Skeletal muscle cell (primary cell): ENCODE measurements around the genes TXLNA, LCK and MARCKSL1.

GRCh38 chr1:31789283-31789690, 25.1 kb upstream of the ADGRB2 start:
- RRBS = no CpG with 5 or more reads among the region's 20 CpGs

DNA sequence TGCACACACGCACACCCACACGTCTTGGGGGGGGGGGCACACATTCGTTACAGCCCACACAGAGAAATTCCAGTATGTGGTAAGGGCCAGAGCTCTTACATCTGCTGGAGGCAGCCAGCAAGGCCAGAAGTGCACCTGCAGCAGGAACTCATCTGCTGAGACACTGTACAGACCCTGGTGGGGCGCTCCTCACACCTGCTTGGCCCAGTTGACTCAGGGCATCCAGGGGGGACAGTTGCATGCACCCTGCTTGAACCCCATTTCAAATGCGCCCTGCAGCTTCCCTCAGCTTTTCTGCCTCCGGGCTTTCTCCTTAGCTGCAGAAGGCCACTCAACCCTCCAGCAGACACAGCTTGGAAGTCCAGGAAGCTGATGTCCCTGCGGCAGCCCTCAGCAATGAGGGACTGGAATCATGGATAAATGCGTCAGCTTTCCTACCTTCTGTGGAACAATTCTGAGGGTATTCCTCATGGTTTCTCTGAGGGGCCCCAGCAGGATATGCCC, 32.9 kb upstream of the SPOCD1 start:
- RRBS = no CpG with 5 or more reads among the region's 8 CpGs

DNA sequence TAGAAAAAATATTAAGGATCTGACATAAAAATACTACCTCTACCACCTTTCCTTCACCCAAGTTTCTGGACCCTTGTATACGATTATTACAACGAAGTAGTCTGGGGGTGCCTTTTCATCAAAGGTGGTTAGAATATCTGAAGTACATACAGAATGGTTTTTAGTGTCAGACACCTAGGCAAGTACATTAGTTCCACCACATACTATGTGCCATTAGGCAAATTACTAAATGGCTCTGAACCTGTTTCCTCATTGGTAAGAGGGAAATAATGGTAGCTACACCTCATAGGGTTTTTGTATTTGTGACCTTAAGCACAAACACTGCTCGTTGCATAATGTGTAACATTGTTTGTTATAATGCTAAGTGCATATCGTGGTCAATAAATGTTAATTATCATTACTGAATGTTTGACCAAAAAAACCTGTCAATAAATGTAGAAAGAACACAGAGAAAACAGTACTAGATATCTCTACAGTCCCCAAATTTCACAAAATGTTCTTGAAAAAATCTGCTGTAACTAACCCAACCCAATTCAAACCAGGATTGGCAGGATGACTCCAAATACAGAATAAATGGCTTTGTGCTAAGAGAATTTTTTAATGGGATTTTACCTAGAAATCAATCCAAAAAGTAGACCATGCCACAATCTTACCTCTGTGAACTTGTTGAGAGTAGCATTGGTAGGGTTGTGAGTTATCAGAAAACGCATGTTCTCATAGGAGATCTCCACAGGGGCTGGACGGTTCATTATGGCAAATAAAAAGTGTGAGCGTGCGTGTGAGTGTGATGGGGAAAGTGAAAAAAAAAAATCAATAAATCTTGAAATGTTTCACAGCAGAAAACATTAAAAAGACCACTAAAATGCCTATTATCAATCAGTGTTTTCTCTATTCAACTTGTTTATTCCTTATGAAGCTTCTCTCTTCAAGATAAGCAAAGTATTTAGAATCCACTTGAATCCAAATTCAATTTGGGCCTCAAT, 19.6 kb downstream of the PTP4A2 start:
- RRBS = no CpG with 5 or more reads among the region's 8 CpGs

- RRBS = no CpG with 5 or more reads among the region's 11 CpGs
These were observed 1.2 kb downstream of the KHDRBS1 start for GRCh38 chr1:32014931-32015124.

DNA sequence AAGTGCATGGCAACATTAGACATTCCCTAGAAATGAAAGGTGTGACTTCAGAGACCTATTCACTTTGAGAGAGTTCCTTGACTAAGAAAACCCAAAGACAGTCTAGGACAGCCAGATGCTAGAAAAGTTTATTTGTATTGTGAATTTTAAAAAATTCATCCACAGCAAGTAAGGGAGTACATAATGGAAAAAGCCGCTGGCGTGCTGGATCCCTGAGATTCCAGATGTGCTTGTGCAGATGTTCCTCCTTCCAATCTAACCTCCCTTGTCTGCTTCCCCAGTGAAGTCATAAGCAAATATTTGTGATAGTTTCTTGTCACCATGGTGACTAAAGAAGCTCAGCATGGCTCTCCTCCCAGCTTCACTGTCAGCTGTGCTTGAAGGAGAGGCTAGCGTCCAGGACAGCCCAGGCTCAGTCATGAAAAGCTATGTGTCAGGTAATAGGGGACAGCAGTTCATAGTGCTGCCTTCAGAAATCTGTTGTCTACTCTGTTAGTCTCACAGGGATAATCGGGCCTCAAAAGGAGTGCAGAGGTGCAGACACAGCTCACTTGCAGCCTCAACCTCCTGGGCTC, 34.8 kb downstream of the KPNA6 start:
- RRBS = no CpG with 5 or more reads among the region's 4 CpGs

GRCh38 chr1:32179440-32180327, at the start of gene TXLNA:
TSS of gene TXLNA (plus strand) at chr1:32179675.
- RRBS = under 1% methylated on average over 41 of the region's 87 CpGs

DNA sequence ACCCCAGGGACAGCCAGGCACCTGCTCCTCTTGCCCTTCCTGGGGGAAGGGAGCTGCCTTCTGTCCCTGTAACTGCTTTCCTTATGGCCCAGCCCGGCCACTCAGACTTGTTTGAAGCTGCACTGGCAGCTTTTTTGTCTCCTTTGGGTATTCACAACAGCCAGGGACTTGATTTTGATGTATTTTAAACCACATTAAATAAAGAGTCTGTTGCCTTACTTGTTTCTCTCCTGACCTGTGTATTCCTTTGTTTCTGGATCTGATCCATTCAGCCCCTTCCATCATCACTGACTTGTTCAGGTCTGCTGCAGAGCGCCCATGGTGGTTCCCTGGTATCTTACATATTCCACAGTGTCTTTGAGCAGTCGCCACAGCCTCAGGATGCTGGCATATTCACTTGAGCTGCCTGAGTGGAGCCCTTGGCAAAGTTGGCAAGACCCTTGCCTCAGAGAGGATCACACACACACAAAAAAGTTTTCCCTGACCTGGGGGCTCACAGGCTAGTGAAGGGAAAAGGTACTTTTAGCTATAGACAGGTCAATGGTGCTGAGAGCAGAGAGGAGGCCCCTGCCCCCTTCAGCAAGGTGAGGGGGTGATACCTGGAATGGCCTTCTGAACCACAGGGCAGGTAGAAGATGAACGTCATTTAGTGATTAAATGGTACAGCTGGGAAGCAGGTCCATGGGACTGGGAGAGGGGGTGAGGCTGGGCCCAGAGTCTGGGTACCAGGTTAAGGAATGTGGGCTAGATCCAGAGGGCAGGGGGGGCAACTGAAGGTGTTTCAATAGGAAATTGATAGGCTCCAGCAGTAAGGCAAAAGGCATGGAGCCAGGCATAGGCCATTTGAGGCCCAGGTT, 2.1 kb upstream of the CCDC28B start:
- RRBS = no CpG with 5 or more reads among the region's 4 CpGs

DNA sequence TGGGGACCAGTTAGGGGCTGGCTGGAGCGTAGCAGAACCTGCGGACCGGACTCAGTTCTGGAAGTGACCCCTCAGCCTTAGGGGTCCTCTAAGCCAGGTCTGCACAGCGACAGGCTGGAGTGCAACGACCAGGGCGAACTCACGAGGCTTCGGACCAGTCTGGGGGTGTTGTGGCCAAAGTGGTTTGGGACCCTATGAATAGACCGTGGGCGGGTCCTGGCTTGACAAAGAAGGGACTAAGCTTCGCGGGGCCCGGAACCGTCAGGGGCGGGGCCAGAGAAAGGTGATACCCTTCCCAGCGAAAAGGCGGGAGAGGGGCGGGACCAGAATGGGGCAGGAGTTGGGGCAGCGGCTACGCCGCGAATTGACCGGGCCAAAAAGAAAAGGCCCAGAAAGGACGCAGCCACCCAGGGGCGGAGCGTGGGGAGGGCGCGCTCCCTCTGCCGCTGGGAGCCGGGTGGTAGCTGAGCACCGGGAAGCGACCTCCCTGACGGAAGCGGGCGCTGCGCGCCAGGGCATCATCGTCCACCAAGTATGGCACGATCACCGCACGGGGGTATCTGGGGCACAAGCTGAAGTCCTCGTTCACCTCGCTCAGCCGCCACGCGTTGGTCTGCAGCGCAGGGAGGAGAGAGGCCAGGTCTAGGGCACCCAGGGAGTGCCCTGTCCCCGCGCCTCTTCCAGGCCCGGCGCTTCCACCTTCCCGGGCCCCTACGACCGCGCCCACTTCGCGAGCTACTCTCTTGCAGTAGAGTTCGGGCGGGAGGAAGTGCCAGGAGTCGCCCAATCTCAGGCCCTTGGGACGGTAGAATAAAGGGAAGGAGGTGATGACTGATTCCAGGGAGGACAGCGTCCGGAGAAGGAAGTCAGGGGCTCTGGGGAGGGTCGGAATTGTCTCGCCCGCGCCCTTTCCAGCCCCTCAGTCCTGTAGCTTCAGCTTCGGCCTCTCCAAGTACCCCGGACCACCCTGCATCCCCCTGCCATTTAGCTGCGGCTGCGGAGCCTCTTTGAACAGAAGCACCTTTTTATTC, 6.7 kb upstream of the FAM167B start:
- RRBS = under 1% methylated on average over 6 of the region's 71 CpGs

DNA sequence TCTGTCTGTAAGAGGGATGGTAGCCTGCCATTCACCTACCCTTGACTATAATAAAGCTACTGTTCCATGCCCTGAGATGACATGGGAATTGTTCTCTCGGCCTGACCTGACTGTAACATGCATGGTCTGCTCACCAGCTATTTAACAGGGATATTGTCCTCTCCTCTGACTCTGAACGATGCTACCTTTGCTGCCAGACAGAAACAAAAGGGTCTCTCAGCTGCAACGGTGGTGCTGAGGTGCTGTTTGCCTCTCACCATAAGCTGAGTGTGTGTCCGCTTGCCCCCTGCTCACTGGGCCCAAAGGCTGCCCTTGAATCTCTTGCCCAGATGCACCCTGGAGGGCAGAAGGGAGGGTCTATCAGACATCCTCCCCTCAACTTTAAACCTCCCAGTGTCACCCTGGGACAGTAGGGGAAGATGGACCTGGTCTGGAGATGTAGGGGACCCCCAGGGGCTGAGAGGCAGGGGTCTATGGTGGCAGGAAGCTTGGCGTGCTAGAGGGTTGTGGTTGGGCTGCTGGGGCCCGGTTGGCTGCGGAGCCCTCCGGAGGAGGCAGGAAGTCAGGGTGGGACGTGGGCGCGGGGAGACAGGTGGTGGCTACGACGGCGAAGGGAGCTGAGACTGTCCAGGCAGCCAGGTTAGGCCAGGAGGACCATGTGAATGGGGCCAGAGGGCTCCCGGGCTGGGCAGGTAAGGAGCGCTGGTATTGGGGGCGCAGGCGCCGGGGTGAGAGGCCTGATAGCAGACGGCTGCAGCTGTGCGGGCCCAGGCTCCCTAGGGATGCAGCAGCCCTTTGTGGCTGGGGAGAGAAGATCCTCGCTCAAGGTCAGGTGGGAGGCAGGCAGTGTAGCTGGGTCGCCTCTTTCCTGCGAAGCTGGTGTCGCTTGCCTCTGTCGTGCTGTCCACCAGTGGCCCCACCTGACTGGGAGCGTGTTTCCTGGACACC, at the start of gene LCK:
Gene LCK (plus strand): TSS at position 586 of the 948 bp plus-strand sequence.
- RRBS = 81% methylated on average over 5 of the region's 27 CpGs

DNA sequence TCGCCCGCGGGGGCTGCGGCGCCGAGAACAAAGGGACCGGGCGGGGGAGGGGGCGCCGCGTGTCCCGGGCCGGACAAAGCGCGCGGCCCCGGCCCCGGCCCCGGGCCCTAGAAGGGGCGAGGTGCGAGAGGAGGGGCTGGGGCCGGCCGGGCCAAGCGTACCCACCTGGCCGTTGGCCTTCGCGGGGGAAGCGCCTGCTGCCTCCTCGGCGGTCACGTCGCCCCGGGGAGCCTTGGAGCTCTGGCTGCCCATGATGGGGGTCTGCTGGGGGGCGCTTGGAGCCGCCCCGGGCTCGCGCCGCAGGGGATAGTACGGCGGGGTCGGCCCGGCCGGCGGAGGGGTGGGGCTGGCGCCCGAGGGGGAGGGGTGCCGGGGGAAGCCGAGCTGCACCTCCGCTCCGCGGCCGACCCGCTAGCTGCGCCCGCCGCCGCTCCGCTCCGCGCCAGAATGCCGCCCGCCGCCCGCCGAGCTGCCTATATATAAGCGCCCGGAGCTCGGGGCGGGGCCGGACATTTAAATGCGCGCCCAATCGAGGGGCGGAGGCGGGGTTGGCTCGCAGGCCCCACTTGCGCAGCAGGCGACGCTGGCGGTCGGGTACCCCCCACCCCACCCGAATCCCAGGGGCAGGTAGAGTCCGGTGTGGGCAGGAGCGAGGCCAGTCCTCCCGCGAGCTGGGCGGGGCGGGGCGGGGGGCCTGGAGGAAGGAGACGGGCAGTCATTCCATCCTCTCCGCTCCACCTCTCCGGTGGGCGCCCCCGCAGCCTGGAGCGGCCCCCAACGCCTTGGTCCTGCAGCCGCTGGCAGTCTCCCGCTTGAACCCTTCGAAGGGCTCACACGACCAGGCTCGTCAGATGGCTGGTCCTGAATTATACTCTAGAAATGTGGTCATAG, at the start of gene MARCKSL1:
Gene MARCKSL1 (minus strand): TSS at position 452 of the 891 bp plus-strand sequence.
- RRBS = under 1% methylated on average over 34 of the region's 102 CpGs

DNA sequence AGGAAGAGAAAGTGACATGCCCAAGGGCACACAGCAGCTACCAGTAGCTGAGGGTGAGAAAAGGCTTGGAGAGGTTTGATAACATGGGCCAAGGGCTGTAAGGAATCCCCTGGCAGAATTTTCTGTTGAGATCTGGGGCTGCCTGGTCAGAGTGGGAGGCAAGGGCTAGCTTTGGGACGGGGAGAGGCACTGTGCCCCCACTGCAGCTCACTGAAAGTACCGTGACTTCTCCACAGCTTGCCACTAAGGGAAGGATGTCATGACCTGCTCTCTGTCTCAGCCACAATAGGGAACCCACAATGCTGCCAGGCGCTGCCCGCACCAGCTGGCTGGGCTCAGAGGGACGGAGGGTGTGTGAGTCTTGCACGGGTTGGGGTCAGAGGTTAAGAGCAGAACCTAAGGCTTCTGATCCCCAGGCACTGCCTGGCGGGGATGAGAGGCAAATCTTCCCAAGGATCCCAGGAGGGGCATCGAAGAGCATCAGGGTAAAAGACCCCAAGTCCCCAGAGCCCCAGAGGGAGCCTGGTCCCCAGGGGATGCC, 1.8 kb upstream of the MARCKSL1 start:
- RRBS = no CpG with 5 or more reads among the region's 8 CpGs

DNA sequence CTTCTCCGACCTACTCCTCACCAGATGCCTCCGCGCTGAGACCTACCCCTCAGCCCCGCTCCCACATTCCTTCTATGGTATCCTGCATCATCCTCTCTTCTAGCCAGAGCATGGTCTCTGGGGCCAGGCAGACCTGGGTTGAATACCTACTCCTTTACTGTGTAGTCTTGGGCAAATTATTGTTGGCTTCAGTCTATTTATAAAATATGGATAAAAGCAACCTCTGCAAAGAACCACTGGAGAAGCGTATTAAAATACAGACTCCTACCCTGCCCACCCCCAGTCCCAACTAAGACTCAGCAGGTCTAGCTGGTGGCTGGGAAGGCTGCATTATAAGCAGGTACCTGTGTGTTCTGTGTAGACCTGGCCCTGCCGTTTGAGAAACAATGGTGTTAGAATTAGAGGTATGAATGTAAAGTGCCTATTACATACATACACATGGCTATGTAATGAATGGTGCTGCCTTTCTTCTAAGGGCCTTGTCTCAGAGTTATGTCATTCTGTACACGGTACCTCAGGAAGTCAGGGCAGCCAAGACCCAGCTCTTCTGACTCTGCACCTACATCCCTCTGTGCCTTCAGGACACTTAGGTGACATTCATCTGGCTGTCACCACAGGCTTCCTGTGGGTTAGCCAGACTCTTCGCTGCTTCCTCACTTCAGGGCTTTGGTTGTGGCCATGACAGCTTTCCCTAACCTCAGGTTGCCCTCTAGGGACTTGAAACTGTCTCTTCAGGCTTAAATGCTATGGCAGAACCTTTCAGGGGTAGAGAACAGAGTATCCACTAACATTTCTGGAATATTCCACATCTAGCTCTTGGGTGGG, 9.6 kb downstream of the TSSK3 start:
- RRBS = no CpG with 5 or more reads among the region's 8 CpGs

DNA sequence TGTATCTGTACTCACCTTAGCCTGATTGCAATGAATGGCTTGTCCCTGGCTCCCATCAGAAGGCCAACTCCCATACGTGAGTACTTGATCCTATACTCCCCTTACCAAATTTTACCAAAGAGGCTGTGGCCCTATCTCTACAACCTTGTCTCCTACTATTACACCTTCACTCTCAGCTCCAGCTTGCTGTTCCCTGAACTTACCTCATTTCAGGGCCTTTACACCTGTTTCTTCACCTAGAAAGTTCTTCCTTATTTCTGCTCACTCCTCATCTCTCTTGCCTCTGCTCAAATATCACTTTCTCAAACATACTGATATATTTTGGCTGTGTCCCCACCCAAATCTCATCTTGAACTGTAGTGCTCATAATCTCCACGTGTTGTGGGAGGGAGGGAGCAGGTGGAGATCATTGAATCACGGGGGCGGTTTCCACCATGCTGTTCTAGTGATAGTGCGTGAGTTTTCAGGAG, 26.8 kb downstream of the ZBTB8OS start:
- RRBS = no CpG with 5 or more reads among the region's 5 CpGs

- RRBS = no CpG with 5 or more reads among the region's 12 CpGs
These were observed 16.5 kb upstream of the KIAA1522 start for GRCh38 chr1:32724969-32725660.

GRCh38 chr1:32754906-32755206, 13.2 kb downstream of the KIAA1522 start:
- RRBS = no CpG with 5 or more reads among the region's 19 CpGs

DNA sequence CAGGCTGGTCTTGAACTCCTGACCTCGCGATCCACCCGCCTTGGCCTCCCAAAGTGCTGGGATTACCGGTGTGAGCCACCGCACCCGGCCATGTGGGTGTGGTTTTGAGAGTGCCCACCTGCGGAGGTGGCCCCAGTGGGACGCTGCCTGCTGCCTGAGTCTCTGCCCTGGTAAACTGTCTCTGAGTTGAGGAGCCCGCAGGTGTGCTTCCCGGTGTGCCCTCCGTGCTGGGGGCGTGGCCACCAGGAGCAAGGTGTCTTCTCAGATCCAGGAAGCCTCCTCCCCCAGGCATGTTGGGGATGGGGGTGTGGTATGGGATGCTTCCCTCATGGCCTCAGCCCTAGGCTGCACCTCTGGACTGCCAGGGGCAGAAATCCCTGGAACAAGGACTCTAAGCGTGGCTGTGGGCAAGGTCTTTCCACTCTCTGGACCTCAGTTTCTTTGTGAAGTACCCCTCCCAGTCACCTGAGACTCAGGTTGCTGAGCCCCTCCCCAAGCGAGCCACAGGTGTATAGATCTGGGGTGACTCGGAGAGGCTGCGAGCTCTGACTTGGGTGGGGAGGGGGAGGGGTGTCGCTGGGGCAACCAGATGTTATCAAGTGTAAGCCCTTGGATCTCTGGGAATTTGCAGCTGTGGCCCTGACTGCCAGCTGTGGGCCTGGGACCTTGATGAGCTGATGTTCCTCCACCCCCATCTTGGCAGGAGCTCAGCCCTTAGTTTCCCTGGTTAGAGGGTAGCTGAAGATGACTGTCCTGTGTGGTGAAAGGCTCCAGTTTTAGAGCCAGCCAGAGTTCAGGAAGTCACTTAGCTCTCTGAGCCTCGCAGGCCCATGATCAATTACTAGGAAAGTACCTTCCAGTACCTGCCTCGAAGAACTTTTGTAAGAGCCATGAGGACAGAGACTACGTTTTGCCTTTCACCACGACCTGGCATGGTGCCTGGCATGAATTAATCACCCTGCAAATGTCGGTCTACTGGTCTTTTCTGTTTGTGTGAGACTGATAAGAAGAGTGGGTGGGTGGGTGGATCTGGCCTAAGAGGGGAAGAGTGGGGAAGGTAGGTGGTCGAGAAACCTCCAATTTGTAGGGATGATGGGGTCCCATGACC, 19.5 kb downstream of the KIAA1522 start:
- RRBS = no CpG with 5 or more reads among the region's 23 CpGs

DNA sequence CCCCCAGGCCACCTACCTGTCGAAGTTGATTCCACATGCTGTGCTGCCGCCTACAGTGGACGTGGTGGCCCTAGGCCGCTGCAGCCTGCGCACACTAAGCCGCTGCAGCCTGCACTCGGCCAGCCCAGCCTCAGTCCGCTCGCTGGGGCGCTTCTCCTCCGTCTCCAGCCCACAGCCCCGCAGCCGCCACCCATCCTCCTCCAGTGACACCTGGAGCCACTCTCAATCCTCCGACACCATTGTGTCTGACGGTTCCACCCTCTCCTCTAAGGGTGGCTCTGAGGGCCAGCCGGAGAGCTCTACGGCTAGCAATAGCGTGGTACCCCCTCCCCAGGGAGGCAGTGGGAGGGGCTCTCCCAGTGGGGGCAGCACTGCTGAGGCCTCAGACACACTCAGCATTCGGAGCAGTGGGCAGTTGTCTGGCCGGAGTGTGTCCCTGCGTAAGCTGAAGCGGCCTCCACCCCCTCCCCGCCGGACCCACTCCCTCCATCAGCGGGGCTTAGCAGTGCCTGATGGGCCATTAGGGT, 28.6 kb downstream of the KIAA1522 start:
- RRBS = 82% methylated on average over 5 of the region's 25 CpGs

DNA sequence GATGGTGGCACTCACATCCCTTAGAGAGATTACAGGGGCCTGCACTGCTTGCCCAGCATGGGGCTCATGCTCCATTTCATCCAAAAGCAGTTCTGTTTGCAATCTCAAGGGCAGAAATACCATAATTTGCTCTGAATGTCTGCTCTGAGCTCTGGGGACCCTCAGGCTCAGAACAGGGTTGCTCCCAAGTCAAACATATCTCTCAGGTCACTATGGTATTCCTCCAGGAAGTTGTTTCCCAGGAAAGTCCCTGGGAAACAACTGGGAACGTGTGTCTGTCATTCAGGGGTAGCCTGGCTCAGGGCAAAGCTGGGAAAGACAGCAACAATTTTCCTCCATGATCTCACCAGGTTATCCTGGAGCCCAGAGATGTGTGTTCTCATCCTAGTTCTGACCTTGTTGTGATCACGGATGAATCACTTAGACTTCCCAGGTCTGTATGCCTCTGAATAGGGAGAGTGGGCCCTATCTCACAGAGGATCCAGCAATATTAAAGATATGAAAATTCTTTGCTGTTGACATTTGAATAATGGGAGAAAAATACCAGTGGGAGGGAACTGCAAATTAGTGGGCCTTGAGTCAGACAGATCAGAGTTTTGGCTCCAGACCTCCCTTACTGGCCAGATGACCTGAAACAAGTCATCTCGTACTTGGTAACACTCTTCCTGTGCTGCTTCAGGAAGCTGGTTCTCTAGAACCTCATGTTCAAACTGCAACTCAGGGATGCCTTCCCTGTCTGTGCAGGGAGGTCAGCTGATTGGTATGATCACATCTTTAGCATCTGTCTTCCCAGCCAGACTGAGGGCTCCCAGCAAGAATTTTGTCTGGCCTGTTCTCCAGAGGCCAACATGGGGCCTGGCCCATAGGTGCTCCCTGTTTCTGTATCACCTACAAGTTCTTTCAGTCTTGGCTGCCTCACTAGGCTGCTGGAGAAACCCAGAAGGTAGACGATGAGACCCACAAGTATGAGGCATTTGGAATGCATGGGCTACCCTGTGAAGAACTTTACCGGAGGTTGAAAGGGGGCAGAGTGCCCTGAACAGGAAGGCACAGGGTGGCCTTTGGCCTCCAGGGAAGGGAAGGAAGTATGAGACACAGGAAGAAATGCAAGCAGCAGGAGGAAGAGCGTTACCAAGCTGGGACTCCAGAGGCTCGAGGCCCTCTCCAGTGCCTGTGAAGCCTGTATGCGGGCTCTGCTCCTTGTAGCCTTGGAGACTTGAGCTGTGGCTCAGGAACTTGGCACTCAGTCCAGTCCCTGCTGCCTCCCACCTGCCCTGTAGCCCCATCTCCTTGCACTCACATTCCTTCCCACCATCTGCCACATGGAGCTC, 33.0 kb upstream of the RNF19B start:
- RRBS = no CpG with 5 or more reads among the region's 8 CpGs

GRCh38 chr1:33007019-33008114, 29.3 kb downstream of the AK2 start:
- RRBS = no CpG with 5 or more reads among the region's 7 CpGs

DNA sequence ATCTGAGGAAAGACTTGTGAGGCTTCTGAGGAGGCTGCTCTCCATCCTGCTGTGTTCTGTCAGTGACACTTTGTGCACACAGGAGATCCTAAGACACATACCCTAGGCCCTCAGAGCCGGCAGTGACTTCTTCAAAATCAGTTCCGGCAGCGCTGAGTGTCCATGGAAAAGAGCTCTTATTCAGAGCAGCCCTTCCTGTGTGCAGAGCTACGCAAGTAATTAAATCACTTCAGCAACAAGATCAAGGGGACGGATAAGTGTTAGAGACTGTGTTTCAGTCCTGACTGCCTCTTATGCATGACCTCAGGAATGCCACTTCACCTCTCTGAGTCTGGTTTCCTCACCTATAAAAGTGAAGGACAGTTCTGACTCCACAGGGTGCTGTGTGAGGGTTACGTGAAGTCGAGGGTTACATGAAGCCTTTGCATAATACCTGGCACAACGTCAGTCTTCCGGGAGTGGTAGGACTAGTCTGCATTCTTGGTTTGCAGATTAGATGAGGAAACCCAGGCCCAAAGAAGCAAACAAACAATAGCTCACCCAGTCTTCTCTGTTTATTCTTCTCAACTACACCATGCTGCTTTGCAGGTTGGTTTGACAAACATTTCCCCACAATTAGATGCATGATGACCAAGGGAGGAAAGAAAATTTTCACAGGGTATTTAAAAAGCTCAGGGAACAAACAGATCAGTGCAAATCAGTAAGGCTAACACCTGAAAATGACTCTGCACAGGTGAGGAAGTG, 28.2 kb downstream of the AK2 start:
- RRBS = no CpG with 5 or more reads among the region's 9 CpGs